Left colon (tissue), 1 donor: ENCODE measurements around a stretch of chr1.

DNA sequence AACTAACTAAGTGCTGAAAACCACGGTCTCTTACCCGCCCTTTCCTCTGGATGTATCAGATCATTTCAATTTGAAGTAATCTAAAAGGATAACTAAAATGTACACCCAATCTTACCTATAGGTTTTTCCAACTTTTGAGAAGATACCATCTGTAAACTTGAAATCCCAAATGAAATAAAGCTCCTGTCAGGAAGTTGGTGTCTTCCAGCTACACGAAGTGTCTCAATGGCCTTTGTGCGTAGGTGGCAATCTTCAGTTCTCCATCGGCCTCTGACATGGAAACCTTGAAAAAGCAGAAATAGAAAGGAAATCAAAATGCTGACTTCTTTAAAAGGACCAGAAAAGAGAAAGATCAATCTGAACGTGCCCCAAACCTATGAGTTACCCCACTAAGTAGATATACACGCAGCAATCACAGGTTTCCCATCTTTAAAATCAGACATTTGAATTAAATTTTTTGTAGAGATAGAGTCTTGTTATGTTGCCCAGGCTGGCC, 10.0 kb downstream of the MKNK1 start:
- PRO-cap = unidirectional peak, plus-strand start at position 255 of the sequence

DNA sequence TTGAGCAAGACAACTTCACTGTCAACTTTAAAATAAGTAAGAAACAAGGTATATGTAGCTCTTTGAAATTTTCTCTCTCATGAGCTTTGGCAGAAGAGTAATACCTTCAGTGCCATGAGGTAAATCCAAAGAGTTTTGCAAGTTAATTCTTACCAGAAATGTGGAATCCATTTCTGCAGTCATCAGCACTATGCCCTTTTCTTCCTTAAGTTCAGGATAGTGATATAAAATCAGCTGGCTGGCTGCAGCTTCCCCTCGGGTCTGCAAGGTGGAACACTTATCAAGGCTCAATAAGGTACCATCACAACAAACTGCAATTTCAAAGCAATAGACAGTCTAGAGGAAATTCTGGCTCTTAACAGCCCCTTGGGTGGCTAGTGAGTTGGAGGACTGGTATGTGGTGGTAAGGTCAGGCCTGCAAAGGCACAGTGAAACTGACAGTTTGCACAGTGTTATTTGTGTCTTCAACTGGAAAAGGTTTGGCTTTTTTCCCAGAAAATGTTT, 25.1 kb downstream of the ATPAF1 start:
- PRO-cap = no peak

DNA sequence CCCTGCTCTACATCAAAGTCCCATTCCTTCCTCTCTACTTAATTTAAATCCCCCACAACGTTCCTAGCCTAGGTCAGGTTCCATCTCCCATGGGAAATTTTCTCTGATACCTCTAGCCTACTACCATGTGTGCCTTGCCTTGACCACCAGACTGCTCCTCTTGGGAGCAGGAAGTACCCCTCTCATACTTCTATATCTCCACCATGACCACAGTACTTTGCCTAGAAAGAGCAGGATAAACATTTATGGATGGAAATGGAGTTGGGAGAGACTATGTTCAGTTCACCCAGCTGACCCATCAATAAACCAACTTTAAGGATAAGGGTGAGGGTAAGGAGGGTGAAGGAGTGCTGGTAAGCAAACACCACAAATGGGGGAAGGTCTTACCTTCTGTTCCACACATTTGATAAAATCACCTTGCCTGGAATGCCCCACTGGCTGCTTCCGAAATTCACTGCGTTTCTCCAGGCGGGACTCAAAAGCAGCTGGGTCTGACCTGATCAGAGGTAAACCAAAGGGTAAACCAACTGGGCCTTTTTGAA, 3.2 kb downstream of the ATPAF1 start:
- PRO-cap = no peak

- PRO-cap = unidirectional peak, plus-strand start at chr1:46717965
Observed at GRCh38 chr1:46717600-46718105, 1.3 kb downstream of the EFCAB14 start.

- PRO-cap = no peak
Observed at GRCh38 chr1:46900093-46900542, 41.2 kb downstream of the CYP4A11 start.

GRCh38 chr1:46962345-46962777, 21.1 kb upstream of the CYP4A11 start:
- PRO-cap = no peak

GRCh38 chr1:47181342-47181854, 8.4 kb downstream of the PDZK1IP1 start:
- PRO-cap = no peak

DNA sequence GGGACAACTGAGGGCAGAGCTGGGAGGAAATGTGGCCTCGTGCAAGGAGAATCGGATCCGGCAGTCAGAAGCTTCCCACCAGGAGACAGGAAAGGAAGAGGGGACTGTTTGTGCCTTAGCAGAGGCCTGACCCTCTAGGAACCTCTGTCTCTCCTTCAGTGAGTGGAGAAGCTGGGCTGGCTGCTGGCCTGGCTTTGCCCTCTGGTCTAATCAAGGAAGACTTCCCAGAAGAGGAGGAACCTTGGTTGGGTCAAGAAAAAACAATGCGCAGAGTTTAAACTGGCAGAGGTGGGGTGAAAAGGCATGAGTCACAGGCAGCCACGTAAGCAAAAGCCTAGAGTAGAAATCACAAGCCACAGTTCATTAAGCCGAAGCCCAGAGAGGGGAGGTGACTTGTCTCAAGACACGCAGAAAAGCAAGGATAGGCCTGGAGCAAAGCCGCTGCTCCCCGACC, 8.0 kb downstream of the PDZK1IP1 start:
- PRO-cap = no peak

DNA sequence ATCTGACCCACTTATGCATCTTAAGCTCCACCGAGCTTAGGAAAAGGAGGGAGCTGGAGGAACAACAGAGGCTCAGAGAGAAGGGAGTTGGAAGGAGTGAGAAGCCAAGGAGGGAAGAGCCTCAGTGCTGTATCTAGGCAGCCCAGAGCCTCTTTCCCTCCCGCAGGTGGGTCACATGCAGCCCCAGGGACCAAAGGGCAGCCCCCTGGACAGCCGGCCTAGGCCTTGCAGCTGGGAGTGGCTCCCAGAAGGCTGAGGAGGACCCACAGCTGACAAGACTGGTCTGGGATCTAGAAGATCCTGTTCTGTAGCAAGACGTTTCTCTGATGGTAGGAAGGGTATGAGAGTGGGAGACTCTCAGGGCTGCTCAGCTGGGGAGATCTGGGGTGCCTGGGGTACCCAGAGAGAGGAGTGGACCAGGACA, 2.2 kb downstream of the PDZK1IP1 start:
- PRO-cap = no peak

DNA sequence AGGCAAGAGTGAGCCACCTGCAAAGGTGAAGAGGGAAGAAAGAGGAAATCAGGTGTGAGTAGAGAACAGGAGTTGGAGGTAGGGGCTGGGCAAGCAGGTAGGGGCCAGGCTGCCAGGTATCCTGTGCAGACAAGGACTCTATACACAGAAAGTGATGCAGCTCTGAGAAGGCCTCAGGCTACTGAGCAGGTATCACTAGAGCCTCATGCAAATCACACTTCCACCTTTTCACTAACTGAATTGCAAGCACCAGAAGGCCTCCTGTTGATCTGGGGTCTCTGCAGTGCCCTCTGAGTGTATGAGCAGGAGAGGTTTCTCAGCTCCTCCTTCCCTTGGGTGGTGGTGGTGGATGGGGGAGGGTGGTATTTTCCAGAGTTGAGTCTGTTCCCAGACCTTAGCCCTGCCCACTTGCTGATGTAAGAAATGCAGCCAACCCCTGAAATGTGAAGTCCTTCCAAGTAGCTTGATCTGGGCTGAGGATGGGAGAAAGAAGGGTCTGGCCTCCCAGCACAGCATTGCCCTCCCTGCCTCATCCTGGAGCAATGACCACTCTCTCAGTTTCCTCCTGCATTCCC, 6.4 kb upstream of the FOXD2 start:
- PRO-cap = no peak

- PRO-cap = bidirectional peak, plus-strand start at chr1:47697996, minus-strand start at chr1:47697739; unidirectional peak, plus-strand start at chr1:47698277; unidirectional peak, plus-strand start at chr1:47698406
Observed at GRCh38 chr1:47697508-47698704, 260.1 kb downstream of the FOXD2 start.

GRCh38 chr1:47913126-47913717, 84.0 kb downstream of the TRABD2B start:
- PRO-cap = no peak

- PRO-cap = no peak
Observed at GRCh38 chr1:47934255-47934913, 62.8 kb downstream of the TRABD2B start.

DNA sequence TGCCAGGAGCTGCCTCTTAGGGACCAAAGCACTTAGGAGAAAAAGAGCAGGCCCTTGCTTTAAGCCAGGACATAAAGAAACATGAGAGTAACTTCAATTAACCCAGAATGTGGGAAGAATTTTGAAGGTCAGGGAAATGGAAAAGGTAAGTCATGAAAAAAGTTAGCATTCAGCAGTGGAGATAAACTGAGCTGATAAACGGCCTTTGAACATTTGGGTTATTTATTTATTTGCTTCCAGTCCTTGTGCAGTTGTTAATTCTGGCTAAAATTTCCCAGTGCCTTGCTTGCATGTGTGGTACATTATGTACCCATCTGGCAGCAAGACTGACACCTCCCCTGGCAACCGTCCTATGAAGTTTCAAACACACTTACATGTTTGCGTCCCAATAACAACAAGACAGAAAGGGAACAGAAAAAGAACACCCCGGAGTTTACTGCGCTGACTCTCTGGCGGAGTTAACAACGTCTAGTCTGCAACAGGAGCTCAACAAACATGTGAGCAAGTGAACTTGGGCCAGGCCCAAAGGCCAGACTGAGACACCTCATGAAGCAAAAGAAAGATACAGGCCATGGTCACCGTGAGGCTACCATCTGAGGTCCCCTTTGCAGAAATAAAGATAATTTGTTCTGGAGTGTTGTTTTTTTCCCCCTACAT, 33.6 kb downstream of the TRABD2B start:
- PRO-cap = no peak

GRCh38 chr1:47992527-47993068, 4.6 kb downstream of the TRABD2B start:
- PRO-cap = no peak

GRCh38 chr1:48049715-48050256, 52.6 kb upstream of the TRABD2B start:
- PRO-cap = no peak

GRCh38 chr1:48679712-48680401, 96.8 kb downstream of the BEND5 start:
- PRO-cap = no peak

GRCh38 chr1:50450982-50451238, 27.7 kb upstream of the DMRTA2 start:
- PRO-cap = no peak

- PRO-cap = no peak
Observed at GRCh38 chr1:50960641-50961037, 572 bp upstream of the FAF1 start.

GRCh38 chr1:50967924-50969128, 1.7 kb upstream of the CDKN2C start:
- PRO-cap = bidirectional peak, plus-strand start at chr1:50968236, minus-strand start at chr1:50968130; bidirectional peak, plus-strand start at chr1:50968983, minus-strand start at chr1:50968582; unidirectional peak, plus-strand start at chr1:50969072